Bronchus (tissue), 1 donor: ENCODE data around the genes SELENOF and GBP6.

DNA sequence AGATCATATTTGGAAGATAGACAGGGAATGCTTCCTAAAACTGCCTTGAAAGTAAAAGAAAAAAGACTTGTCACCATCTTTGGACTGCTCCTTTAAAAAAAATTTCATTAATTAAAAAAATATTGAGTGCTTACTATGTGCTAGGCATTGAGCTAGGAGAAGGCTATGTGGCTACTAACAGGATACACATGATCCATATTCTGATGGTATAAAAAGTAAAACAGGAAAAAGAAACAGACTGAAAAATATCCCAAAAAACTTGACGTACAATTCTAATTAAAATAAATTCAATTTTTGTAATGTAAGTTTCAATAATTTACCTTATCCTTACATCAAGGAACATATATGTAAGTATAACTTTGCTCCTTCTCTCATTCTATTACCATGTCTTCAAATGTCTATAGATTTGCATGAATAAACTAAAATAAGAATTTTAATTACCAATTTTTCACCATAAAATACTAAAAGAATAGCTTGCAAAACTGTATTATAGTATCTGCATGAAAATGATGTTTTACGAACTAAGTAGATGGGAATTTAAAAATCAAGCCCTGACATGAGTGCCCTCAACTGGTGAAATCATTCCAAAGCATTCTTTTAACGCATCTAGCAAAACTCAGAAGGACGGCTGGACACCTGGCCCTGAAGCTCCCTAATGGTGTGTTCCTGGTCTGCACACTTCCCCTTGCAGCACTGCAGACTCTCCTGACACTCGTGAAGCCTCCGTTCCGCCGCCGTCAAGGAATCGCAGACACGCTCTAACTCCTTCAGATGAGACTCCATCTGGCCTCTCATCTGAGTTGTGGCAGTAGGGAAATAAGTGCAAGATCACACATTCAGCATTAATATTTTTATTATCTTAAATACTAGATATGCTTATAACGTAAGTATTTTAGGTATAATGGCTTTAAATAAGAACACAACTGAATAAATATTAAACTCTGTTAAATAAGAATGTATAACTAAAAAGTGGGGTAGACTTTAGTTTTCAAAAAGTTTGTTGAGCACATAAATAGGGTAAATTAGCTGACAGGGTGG lies 40.0 kb downstream of the ODF2L start:
- PRO-cap = no peak

- PRO-cap = unidirectional peak, minus-strand start at chr1:86757559
Measured at GRCh38 chr1:86757236-86757739, 52.9 kb downstream of the SH3GLB1 start.

DNA sequence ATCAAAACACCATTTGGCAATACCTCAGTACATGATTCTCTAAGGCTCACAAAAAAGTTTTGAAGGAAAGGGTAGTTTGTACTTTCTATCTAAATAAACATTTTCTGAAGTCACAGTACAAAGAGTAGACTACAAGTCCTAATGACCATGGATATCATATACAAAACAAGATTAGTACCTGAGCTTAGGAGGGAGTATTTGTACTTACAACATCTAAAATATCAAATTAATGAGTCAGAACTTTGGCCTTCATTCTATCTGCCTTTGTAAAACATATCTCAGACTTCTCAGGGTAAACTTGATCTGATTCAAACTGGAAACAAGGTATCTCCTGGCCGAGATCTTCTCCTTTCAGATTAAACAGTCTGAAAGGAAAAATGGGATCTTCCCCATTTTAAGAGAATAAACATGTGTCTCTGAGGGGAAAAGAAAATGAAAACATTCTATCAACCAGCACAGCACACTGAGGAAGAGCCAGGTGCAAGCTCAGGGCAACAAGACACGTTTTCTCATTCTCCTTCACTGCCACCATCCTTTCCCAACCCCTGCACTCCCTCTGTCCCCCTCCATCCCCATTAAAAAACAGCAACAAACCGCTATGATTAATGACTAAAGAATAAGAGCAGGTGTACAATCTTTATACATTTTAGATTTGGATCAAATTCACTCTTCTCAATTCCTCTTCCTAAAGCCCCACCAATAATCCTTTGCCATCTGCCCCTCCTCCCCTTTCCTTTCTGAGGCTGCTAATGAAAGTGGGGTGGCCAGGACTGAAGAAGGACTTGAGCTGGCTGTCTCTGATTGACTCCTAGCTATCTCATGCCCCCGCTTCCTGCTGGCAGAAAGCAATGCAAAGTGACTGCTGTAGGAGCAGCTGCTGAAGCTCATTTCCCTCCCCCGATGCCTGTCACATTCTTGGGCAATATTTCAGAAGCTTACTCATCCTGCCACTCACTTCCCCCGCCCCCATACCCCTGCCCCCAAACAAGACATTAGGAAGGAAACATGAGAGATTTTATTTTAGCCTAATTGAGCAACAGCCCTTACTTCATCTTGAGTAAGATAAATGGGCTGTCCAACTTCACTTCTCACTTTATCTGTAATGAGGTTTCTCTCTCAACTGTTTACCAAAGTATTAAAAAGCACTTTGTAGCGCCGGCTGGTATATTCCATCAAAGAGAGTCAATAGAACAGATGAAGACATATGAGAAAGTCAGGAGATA lies 69.6 kb downstream of the SH3GLB1 start:
- PRO-cap = no peak

- PRO-cap = unidirectional peak, minus-strand start at chr1:86914126; bidirectional peak, plus-strand start at chr1:86914674, minus-strand start at chr1:86914328
Measured at GRCh38 chr1:86913326-86914543, at the start of gene SELENOF. TSS of gene SELENOF (minus strand) at chr1:86914126.

GRCh38 chr1:86915016-86915861 lies 804 bp downstream of the HS2ST1 start:
- PRO-cap = bidirectional peak, plus-strand start at chr1:86915426, minus-strand start at chr1:86915325; bidirectional peak, plus-strand start at chr1:86915724, minus-strand start at chr1:86915670

DNA sequence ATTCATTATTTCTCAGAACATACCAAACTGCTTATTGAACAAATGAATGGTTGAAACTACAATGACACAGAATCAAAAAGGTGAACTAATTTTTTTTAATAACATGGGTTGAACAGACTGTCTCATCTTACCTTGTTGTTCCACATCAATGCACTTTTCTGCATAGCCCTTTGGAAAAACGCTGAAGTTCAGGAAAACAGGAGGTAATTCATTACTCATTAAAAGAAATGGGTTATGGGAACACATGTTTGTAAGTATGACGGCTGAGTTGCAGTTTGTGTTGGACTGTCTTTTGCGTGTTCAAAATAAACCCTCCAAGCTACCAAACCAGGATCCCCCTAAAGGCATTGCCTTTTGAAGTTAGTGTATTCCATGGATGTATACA lies 514.9 kb upstream of the PKN2 start:
- PRO-cap = no peak

GRCh38 chr1:89011531-89012174 lies 11.0 kb downstream of the GBP3 start:
- PRO-cap = no peak

DNA sequence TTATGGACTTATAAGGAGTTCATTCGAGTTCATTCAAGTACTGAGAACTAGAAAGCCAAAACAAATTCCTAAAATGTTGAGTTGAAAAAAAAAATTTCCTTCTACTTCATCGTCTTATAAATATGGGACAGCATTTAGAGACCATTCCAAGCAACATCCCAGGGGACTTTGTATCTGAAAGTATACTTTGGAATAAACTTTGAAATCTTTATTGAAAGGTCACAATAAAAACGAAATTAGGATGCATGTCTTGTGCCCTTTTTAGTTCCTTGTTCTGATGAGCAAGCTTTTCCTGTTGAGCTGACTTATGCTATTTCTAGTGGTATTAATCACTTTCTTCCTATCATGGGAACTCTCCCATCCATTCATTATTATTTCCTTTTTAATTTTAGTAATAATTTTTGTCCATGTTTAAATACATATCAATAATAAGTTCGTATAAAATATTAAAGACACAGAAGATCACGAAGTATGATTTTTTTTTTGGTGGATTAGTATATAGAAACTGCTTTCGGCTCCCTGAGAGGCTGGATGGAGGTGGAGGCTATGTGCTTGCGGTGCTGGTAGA lies 4.0 kb upstream of the GBP2 start:
- PRO-cap = no peak

- PRO-cap = no peak
Measured at GRCh38 chr1:89363543-89364713, at the start of gene GBP6. TSS of gene GBP6 (plus strand) at chr1:89364059.

DNA sequence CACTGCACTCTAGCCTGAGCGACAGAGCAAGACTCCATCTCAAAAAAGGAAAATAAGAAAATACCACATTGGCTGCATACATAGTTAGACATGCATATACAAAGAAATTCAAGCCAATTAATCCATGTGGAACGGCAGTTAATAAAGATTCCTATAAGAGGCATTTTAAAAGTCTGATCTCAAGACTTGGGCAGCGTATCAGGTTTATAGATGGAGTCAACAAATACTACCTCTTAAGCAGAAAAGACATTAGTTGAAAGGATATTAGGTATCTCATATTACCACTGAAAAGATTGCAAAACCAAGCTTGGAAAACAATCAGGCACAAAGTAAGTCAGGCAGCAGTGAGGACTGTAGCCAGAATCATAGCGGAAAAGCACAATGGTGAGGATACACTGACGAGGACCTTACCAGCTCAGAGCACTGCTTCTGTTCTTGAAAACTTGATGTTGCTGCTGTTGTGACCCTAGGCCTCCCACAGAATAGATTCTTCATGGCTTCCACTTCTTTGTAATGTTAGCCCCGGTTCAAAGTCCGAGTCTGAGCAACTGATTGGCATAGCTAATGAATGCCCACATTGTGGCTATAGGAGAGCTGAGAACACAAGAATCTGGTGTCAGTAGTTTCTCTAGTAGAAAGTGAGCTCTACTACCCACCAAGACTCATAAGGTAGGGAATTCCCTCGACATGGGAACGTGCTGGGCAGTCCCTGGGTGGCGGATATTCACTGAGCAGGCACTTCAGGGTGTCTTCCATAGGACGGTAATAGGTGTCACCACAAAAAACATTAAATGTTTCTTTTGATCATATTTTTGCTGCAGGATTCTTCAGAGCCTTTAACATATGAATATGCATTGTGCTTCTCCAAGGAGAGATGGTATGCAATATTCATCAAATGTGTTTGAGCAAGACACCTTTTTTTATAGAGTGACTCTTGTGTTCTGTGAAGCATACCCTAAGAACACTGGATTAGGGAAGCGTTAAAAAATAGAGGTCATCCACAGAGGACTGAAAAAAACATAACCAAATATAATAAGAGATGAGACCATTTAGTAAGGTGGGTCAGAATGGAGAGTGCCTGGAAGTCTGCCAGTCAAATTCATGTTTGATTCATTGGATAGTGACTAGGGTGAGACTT lies 45.1 kb upstream of the LRRC8C start:
- PRO-cap = no peak

- PRO-cap = no peak
Measured at GRCh38 chr1:89762648-89763297, 58.1 kb upstream of the LRRC8D start.

- PRO-cap = no peak
Measured at GRCh38 chr1:89833939-89834473, 13.2 kb downstream of the LRRC8D start.

DNA sequence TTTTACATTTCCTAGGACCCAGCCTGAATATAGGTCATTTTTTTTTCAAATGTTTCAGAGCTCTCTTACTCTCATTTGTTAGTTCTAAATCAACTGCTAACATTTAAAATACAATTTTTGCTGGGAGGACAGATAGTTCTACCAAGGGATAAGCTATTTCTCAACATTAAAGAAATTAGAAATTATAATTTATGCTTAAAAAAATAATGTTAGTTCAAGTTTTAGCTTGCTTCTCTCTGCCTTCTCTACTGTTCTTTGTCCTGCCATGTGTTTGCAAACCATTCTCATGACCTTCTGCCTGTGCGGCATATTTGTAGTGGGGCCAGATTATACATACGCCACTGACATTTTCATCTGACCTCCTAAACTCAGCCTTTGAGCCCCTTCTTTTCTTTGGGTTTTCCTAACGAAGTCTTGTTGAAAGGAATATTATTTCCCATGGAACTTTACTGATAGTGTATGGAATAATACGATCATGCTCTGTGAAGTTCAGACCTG lies 15.4 kb downstream of the LRRC8D start:
- PRO-cap = no peak

DNA sequence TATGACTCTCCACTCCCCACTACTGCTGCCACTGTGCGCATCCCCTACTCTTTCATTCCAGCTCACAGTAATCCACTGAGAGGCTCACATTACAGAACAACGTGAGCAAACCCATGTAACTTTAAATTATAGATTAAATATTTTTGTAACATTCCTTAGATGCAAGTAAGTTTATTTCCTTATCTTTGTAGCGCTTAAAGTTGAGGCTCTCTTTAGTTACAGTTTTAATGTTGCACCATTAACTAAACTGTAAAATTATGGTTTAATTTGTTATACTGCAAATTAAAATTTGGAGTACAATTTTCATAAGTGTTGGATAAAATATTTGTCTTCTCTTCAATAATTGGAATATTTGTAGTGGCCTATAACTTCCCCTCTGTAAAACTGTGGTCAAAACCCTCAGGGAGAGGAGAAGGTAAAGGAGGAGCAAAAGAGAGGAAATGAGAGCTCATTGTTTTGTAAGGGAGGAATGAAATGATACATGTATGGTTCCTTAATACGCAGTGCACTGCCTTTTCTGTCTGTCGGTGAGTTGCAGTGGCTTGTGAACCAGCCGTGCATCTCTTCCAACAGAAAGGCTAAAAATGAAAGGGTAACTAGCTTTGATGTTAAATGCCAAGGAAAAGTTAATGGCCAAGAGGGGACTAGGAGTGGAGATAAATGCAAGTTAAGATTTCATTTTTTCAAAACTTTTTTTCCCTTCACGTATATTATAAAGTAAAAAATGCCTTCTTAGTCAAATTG lies 26.3 kb downstream of the LRRC8D start:
- PRO-cap = no peak

GRCh38 chr1:90950996-90951875 lies 70.6 kb downstream of the ZNF644 start:
- PRO-cap = no peak

DNA sequence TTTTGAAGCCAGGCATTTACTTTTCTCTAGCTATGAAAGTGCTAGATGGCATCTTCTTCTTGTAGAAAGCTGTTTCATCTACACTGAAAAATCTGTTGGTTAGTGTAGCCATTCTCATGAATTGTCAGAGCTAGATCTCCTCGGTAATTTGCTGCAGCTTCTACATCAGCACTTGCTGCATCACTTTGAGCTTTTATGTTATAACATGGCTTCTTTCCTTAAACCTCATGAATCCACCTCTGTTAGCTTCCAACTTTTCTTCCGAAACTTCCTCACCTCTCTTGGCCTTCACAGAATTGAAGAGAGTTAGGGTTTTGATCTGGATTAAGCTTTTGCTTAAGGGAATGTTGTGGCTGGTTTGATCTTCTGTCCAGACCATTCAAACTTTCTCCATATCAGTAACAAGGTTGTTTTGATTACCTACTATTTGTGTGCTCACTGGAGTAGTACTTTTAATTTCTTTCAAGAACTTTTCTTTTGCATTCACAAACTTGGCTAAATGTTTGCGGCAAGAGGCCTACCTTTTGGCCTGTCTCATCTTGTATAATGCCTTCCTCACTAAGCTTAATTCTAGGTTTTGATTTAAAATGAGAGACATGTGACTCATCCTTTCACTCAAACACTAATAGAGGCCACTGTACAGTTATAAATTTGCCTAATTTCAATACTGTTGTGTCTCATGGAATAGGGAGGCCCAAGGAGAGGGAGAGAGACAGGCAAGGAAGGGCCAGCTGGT lies 66.3 kb downstream of the ZNF644 start:
- PRO-cap = no peak

DNA sequence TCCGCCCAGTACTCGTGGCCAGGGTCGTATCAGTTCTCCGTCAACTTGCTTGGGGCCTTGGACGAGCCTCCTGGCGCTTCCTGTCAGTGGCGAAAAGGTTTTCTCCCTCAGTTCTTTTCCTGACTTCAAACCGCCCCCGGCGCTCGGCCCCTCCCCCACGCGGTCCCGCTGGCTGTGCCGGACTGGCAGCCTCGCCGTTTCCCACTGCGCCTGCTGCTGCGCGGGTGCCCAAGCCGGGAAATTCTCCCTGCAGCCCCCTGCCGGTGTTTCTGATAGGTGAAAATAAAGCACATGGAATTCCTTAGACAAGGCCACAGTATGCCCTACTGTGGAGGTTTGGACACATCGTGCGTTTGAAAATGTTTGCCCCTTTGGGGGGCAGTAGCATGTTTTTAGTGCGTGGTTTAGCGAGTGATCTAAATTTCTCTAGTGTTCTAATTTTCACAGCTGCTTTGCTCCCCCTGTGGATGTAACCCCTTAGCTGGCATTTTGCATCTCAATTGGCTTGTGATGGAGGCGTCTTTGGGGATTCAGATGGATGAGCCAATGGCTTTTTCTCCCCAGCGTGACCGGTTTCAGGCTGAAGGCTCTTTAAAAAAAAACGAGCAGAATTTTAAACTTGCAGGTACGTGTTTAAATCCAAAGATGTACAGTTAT lies 684 bp downstream of the CDC7 start:
- PRO-cap = bidirectional peak, plus-strand start at position 204 of the sequence, minus-strand start at position 206 of the sequence

DNA sequence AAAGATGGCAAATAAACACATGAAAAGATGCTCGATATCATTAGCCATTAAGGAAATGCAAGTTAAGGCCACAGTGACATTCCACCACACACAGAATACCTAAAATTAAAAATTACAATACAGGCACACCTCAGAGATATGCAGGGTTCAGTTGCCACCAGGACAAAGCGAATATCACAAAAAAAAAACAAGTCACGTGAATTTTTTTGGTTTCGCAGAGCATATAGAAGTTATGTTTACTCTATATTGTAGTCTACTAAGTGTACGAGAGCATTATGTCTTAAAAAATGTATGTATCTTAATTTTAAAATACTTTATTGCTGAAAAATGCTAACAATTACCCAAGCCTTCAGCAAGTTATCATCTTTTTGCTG lies 95.6 kb downstream of the CDC7 start:
- PRO-cap = no peak

- PRO-cap = no peak
Measured at GRCh38 chr1:91680394-91681112, 179.9 kb downstream of the CDC7 start.

DNA sequence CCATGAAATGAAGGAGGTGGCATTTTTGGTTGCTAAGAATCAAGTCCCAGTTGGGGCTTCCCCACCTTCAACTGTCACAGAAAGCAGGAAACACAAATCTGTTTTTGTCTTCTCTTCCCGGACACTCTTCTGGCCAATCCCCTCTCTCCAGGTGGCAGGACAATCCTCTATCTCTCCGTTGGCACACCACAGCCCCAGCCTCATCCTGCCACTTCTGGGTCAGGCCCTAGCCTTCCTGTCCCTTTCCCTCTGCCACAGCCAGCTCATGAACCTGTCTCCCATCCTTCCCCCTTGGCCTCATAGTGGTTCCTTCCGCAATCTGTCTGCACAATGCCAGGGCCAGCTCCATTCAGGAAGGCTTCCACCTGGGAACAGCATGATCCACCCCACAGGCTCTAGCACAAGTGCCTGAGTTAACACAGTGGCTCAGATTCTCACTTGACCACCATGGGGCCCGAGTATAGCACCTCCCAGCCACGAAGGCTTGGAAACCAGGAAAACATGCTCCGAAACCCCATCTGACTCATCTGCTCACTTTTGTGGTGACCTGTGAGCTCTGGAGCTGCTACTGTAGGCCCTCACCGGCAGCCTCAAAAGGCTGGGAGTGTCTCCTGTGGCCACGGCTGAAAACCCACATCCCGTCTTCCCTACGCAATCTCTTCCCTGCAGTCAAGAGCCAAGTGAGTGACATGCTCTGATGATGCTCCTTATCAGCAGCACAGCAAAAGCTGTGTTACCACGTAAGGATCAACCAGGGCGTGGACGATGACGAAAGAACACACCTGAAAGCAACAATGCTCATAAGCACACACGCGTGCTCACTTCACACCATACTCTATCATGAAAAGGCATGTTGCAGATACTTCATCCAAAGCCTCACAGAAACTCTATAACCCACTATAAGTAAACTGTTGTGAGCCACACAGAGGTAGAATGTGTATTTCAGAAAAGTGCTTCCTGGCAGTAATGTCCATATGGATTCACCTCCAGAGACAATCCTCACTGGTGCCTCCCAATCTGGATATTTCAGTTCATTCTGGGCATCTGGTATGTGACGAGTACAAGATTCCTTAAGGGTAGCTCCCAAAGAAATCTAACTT lies 81.4 kb downstream of the TGFBR3 start:
- PRO-cap = no peak